ENCODE results near the genes DISP3, PLOD1 and VPS13D.

GRCh38 chr1:10540487-10540913 is 65.8 kb downstream of the PEX14 start:
- CAGE, long polyA plus RNA = no peak
- RRBS = no CpG with 5 or more reads among the region's 6 CpGs

DNA sequence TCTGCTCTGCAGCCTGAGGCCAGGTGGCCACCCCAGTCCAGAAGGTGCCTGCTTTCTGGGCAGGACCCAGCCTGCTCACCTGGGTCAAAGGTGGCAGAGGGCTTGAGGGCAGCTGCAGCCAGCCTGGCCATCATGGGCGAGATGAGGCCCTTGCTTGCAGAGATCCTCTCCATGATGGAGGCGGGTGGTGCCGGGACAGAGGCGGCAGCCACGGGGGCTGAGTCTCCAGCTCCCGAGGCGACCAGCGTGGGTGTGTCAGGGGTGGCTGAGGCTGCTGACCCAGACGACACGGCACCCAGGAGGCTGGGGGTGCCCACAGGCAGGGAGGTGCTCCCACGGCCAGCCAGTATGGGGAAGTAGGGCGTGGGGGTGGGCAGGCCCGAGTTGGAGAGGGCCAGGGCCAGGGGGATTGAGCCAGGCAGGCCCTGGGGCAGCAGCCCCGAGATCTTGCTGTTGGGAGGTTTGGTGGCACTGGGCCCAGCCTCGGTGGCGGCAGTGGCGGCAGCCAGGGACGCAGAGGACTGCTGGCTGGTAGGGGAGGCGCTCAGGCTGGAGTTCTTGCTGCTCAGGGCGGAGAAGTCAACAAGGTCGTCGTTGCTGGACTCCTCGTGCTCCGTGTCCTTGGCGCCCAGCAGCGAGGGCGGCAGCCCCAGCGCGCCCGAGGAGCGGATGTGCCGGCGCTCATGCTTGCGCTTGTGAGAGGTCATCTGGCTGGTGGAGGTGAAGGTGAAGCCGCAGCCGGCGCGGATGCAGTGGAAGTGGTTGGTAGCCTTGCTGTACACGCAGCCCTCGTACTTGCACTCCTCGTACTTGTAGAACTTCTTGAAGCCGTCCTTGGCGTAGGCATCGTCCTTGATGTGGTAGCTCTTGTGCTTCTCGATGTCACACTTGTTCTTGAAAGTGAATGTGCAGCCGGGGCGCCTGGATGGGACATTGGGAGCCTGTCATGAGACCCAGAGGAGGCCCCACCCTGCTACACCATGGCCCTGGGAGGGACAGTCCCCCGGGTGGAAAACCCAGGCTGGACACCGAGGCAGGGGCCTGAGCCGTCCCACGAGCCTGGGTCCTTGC is 142.8 kb downstream of the CASZ1 start:
- CAGE, long polyA plus RNA = no peak
- RRBS = 85% methylated on average over 8 of the region's 51 CpGs

GRCh38 chr1:10654369-10654771 is 142.1 kb downstream of the CASZ1 start:
- CAGE, long polyA plus RNA = no peak
- RRBS = no CpG with 5 or more reads among the region's 21 CpGs

DNA sequence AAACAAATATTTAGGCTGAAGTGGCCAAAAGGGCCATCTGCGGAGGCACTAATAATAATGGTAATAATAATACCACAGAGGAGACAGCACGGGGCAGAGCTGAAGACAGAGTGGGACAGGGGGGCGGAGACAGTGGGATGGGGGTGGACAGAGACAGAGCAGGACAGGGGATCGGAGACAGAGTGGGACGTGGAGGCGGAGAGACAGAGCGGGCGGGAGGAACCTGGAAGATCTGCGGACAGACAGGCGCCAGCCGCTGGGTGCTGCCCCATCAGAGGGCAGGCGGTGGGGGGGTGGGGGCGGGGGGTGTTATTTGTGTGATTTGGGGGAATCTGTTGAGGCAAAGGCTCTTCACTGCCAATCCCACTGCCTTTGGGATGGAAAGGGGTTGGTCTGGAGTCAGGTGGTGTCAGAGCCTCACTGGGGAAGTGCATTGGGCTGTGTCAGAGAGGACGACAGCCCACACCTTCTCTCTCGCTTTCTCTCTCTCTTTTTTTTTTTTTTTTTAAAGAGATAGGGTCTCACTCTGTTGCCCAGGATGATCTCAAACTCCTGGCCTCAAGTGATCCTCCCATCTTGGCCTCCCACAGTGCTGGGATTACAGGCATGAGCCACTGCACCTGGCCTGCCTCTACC is 138.8 kb downstream of the CASZ1 start:
- CAGE, long polyA plus RNA = no peak
- RRBS = no CpG with 5 or more reads among the region's 15 CpGs

DNA sequence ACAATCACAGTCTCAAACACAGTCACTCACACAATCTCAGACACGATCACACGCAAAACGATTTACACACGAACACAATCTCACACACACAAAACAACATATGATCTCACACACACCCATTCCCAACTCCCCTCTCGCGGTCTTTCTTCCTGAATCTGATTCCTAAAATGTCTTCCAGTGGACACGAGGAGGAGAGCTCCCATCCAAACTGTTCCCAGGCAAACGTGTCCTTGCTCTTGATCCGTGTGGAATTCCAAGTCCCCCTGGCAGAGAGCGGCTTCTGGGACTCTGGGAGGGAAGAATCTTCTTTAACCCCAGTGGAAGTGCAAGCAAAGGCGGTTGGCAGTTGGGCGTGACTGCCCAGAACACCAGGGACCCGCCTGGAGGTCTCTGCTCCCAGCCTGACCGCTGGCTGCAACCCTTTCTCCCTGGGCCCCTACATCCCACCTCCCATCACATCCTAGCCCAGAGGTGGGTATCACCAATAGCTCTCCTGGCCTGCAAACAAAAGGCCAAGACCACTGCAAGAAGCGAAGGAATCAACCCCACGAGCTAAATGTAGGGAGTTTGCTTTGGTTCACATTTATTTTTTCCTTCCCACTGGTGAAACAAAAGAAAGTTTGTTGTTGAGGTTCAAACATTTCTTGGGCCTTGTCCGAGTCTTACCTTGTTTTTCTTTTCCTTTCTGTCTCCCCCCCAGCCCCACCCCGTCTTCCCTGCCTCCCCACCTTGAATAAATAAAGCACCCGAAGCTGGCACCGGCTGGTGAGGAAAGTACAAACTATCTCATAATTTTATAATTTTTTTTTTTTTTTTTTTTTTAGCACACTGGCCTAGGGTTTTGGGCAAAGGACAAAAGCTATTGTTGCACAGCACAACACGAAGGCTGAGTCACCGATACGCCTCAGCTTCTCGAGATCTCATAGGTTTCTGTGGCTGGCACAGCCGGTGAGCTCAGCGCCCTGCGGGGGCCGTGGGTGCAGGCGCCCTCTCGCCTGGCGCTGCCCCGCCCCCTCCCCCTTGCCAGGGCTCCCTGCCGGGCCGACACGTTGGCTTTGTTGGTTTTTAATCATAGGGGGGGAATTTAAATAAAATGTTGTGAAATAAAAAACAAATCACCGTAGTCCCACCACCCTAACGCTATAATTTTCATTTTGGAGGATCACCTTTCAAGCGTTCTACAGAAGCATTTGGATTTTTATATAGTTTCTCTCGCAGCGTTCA is 17.6 kb downstream of the CASZ1 start:
- CAGE, long polyA plus RNA = no peak
- RRBS = 84% methylated on average over 6 of the region's 40 CpGs

GRCh38 chr1:10788433-10789190 is 7.8 kb downstream of the CASZ1 start:
- CAGE, long polyA plus RNA = no peak
- RRBS = 34% methylated on average over 2 of the region's 17 CpGs

GRCh38 chr1:10803738-10804928 is 7.7 kb upstream of the CASZ1 start:
- CAGE, long polyA plus RNA = no peak
- RRBS = 50% methylated on average over 11 of the region's 25 CpGs

DNA sequence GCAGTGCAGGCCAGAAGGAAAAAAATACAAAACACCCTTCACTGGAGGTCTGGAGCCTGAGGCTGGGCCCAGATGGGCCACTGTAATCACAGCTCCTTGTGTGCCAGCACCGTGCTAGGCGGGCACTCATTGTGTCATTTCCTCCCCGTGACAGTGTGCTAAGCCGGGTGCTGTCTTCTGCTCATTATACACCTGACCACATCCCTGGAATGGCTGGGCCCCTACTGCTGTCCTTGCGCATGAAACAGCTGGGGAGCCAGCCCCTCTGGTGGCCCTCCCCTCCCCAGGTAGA is 78.2 kb downstream of the C1orf127 start:
- CAGE, long polyA plus RNA = no peak
- RRBS = no CpG with 5 or more reads among the region's 5 CpGs

GRCh38 chr1:11022145-11022838 is 9.8 kb downstream of the TARDBP start:
- CAGE, long polyA plus RNA = no peak
- RRBS = no CpG with 5 or more reads among the region's 7 CpGs

GRCh38 chr1:11144615-11145140 is 44.5 kb upstream of the ANGPTL7 start:
- CAGE, long polyA plus RNA = no peak
- RRBS = no CpG with 5 or more reads among the region's 10 CpGs

GRCh38 chr1:11478518-11479479 is at the start of gene DISP3:
DISP3 (plus strand) TSS chr1:11479155.
- CAGE, long polyA plus RNA = no peak
- RRBS = 3% methylated on average over 61 of the region's 108 CpGs

DNA sequence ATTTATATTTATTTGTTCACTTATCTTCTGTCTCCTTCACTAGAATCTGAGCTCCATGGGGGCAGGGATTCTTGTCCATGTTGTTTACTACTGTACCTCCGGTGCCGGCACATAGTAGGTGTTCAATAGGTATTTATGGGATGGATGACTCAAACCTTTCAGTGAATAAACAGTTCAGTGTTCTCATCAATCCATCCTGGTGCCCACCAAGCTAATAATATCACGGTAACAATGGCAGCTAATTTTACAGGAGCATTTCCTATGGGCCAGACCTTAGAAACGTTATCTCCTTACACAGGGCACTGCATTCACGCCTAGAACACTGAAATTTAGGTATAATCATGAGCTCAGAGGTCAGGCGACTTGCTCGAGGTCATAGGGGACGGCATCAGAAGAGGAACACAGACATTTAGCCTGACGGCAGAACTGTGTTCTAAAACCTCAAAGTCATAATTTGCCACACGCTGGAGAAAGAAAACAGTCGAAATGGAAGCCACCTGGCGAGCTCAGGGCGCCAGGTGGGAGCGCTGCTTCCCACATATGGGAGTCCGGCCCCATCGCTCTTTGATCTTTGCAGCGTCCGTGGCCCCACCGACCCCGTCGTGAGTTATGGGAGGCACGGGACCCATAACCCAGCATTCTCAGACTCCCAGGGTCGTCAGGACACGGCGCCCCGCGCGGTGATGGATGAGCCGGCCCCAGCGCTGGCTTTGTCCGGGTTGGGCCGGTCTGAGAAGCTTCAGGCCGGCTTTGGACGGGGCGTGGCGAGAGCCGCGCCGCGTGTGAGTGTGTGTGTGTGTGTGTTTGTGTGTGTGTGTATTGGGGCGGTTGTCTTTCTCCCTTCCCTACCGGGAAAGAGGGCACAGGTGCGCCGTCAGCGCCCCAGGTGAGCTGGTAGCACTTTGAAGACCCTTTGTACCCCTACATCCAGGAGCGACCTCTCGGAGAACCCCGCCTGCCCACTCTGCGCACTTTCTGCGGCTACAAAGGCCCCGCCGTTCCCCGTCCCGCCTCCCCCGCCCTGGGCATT is 1.1 kb upstream of the DRAXIN start:
- CAGE, long polyA plus RNA = no peak
- RRBS = 2% methylated on average over 10 of the region's 55 CpGs

- CAGE, long polyA plus RNA = no peak
- RRBS = no CpG with 5 or more reads among the region's 44 CpGs
These were observed 16.5 kb upstream of the AGTRAP start for GRCh38 chr1:11719294-11720022.

DNA sequence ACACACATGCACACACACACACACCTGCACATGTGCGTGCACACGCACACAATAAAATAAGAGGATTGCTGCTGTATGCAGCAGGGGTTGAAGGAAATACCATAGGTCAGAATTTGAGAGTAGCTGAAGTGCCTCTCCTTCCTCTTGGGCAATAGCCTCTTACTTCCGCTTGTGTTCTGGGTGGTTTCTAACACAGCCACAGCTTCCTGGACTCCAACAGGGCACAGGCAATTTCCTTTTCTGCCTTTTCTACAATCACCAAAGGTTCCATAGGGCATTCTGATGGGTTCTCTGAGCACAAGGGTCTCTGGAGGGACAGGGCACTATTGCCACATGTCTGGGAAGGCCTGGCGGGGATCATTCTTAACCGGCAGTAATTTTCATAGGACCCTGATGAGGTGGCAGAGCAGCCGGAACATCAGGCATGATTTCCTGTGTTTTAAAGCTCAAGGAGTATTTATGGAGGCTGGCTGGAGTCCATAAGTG is 5.5 kb upstream of the AGTRAP start:
- CAGE, long polyA plus RNA = no peak
- RRBS = no CpG with 5 or more reads among the region's 6 CpGs

DNA sequence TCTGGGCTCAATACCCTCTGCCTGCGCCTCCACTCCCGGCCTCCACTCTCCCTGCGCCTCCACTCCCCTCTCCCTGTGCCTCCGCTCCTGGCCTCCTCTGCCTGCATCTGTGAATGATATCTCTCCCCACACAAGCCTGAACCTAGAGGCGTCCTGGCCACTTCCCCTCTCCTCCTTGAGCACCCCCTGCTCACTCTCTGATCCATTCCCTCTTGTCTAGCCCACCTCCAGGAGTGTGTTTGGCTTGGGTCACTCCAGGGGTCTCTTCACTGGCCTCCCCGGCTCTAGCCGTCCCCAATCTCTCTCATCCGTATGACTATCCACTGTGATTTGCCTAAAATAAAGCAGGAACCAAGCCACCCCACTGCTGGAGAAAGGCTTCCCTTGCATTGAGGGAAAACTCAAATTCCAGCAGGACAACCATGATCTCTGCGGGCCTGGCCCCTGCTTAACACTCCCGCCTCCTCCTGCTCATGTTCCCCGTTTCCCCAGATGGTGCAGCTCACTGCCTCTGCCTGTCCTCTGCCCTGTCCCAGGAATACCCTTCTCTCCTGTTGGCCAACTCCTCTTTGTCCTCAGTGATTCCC is 14.3 kb downstream of the MTHFR start:
- CAGE, long polyA plus RNA = no peak
- RRBS = no CpG with 5 or more reads among the region's 11 CpGs

GRCh38 chr1:11844662-11845161 is 2.9 kb downstream of the NPPA start:
- CAGE, long polyA plus RNA = no peak
- RRBS = no CpG with 5 or more reads among the region's 3 CpGs

DNA sequence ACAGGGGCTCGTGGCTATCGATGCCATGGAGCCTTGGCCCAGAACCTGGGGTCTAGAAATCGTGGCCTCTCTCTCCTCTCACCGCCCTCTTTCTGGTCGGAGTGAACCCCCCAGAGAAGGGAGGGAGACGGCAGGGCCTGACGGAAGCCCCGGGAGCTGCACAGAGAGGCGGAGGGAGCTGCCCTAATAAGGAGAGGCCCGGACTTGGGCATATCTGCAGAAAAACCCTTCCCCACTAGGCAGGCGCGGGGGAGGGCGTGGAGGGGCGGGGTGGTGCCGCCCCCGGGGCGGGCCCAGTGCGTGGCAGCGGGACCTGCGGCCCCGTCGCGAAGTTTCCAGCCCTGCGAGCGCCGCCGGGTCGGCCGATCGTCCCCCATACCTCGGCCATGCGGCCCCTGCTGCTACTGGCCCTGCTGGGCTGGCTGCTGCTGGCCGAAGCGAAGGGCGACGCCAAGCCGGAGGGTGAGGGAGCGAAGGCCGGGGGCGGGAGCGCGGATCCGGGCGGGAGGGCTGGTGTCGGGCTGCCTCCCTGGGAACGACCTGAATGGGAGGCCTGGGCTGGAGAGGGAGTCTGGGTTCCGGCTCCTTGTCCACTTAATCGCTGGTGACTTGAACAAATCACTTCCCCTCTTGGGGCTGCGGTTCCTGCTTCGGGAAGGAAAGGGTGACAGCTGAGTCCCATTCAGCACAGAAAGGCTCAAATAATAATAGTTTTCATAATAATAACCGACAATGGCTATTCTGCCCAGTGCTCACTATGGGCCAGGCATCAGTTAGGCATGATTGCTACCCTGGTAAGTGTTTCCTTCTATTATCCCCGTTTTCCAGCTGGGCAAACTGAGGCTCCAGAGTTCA is at the start of gene PLOD1:
PLOD1 (plus strand) TSS at position 324 of the 855 bp plus-strand sequence.
- CAGE, long polyA plus RNA = start-site peak on the plus strand centred at position 347 of the sequence, 52 bp wide, 512 and 385 reads in 2 replicates
- RRBS = under 1% methylated on average over 31 of the region's 52 CpGs

GRCh38 chr1:12165203-12165840 is 1.5 kb upstream of the TNFRSF1B start:
- CAGE, long polyA plus RNA = no peak
- RRBS = no CpG with 5 or more reads among the region's 7 CpGs

DNA sequence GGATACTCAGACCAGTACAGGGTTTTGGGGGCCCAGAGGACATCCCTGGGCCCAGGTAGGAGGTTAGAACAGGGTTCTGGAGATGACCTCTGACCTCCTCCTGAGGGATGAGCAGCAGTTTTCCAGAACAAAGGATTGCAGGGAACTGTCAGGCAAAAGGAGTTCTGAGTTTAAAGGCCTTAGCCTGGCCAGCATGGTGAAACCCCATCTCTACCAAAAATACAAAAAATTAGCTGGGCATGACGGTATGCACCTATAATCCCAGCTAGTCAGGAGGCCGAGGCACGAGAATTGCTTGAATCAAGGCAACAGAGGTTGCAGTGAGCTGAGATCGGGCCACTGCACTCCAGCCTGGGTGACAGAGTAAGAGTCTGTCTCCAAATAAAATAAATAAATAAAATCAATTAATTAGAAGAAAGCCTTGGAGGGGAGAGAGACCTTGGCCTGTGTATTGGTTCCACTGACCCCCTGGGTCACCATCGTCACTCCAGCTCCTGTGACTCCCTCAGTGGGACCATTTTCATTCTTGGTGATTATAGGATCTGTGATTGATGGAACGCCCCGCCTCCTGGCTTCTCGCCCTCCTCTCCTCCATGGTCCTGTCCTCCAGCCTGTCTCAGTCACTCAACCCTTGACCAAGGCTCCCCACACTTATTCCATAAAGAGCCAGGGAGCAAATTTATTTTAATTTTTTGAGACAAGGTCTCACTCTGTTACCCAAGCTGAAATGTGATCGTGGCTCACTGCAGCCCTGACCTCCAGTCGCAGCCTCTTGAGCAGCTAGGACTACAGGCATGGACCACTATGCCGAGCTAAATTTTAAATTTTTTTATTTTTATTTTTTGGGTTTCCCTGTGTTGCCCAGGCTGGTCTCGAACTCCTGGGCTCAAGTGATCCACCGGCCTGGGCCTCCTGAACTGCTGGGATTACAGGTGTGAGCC is 20.0 kb upstream of the VPS13D start:
- CAGE, long polyA plus RNA = no peak
- RRBS = no CpG with 5 or more reads among the region's 13 CpGs

DNA sequence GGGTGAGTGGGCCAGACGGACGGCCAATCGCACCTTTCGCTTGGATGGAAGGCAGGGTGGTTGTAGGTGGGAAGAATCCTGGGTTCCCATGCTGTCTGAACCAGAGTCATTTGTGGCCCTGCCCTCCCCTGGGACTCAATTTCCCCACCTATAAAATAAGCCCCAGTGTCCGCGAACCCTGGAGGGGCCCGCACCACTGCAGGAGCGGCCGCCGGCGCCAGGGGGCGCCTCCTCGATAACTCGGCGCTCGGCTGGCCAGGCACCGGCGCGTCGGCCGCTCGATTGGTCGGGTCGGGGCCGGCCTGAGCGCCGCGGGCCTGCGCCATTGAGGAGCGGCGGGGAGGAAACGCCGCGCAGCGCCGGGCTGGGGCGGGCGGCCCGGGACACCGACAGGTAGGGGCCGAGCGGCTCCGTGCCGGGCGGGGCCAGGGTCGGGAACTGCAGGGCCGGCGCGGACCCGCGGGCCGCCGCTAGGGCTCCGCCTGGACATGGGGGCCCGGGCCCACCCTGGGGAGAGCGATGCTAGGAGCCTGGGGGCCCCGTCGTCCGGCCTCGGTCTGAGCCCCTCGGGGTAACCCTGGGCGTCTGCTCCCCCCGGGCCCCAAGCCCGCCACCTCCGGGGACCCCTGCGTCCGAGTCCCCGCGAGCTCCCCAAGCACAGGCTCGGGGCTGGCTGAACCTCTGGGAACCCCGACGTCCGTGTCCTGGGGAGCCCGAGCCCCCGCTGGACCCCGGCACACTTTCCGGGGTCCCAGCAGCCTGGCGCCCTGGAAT is at the start of gene VPS13D:
VPS13D (plus strand) TSS at position 303 of the 774 bp plus-strand sequence.
- CAGE, long polyA plus RNA = start-site peak on the plus strand centred at position 351 of the sequence, 62 bp wide, 604 and 98 reads in 2 replicates
- RRBS = under 1% methylated on average over 53 of the region's 78 CpGs

All from BJ (cell line).